Measurements from ENCODE around the genes ORC3 and BACH2.

GRCh38 chr6:87408530-87408975, 781 bp downstream of the CFAP206 start:
- RRBS, result no CpG with 5 or more reads among the region's 22 CpGs

DNA sequence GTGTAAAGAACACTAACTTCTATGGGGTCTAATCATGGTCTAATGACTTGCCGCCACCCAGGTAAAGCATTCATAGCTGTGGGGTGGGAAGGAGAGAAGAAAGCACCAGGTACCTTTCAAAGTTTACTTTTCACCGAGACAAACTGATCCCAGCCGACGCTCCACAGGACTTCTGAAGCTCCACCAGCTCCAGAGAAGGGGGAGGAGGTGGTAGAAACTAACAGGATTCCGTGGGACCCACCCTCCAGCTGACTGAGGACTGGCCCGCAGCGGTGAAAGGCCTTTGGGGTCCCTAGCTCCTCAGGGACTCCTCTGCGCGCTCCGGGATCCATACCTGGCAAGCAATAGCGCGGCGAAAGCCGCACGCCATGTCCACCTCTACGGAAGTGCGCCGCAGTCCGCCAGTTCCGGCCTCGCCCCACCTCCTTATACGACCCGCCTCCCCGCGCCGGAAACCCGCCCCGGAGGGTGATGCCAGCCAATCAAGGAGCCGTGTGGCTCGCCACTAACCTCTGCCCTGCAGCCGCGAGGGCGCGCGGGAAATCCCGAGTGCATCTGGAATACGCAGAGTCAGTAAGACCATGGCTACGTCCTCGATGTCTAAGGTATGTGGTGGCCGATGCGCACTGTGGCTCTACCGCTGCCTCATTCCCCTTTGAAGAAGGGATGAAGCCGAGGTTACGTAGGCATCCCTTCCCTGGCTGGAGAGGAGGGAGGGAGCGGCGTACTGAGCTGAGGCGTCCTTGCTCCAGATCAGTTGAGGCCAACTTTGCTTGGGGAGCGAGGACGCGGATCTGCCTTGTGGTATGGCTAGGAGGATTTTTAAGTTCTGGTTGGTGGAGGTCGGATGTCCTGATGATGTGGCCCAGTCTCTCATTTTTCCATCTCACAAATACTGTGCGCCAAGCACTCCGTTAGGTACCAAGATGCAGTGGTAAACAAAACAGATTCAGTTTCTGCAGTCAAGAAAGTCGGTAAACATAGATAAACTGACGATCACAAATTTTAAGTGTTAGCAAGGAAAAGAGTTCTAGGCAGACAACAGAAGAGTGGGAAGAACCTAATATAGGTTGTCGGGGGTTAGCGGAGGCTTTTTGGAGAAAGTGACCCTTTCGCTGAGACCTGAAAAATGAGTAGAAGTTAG, at the start of gene ORC3:
Gene ORC3, plus strand, starts transcription at position 548 of the 1,144 bp plus-strand sequence.
- RRBS, result 2% methylated on average over 14 of the region's 58 CpGs

DNA sequence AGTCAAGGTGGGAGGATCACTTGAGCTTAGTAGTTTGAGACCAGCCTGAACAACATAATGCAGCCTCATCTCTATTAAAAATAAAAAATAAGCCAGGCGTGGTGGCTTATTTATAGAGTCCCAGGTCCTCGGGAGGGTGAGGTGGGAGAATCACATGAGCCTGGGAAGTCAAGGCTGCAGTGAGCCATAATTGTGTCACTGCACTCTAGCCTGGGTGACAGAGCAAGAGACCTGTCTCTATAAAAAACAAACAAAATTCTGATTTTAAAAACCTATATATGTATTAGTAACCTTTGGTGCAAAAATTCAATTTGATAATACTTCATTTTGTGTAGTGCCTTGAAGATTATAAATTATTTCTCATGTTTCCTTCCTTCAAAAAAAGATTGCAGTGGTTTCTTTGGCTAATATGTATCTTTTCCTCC, 27.6 kb downstream of the ORC3 start:
- RRBS, result no CpG with 5 or more reads among the region's 2 CpGs

DNA sequence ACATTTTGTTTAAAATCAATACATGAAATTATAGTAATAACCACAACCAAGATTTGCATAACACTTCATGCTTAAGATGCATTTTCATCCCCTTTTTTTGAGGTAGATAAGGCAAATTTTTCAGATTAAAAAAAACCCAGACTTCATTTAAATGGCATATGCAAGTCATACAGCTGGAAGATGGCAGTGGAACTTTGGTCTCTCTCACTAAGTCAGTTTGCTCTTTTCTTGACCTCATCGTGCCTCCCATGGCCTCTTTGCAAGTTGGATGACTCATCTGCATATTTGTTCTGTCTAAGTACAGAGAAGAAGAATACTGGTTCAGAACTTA, 12.0 kb upstream of the CNR1 start:
- RRBS, result no CpG with 5 or more reads among the region's 1 CpG

DNA sequence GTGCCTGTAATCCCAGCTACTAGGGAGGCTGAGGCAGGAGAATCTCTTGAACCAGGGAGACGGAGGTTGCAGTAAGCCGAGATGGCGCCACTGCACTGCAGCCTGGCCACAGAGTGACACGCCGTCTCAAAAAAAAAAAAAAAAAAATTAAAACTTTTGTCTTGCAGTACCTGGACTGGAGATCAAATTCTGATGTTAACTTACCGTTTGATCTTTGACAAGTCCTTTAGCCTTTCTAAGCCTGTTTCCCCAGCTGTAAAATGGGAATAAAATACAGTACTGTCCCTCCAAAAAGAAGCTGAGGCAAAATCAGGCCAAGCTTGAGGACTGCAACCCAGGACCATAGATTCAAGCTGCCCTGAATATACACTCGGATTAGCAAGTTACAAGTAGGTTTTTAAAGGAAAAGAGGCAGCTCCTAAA, 1.5 kb upstream of the PNRC1 start:
- RRBS, result no CpG with 5 or more reads among the region's 7 CpGs

- RRBS, result no CpG with 5 or more reads among the region's 3 CpGs
These were observed 13.9 kb upstream of the GABRR2 start for GRCh38 chr6:89328800-89329616.

DNA sequence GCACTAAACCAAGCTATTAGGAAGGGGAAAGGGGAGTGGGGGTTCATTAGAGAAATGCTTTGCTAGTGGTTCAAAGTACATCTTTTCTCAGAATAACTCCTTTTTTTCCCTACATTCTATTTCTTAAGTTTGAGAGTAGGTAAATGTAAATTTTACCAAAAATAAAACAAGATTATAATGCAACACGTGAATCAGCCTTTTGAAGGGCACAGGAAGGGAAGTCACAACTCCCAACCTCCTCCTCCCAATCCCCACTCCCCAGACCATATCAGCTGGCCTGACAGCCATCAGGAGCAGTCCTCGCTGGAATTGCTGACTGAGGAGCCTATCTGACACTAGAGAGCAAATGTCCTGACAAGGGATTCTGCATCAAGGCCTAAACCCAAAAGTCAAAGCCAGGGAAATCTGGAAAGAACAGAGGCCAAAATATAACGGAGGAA, 2.7 kb downstream of the RRAGD start:
- RRBS, result no CpG with 5 or more reads among the region's 3 CpGs

- RRBS, result 2% methylated on average over 14 of the region's 91 CpGs
These were observed 763 bp downstream of the RRAGD start for GRCh38 chr6:89410988-89412032.

DNA sequence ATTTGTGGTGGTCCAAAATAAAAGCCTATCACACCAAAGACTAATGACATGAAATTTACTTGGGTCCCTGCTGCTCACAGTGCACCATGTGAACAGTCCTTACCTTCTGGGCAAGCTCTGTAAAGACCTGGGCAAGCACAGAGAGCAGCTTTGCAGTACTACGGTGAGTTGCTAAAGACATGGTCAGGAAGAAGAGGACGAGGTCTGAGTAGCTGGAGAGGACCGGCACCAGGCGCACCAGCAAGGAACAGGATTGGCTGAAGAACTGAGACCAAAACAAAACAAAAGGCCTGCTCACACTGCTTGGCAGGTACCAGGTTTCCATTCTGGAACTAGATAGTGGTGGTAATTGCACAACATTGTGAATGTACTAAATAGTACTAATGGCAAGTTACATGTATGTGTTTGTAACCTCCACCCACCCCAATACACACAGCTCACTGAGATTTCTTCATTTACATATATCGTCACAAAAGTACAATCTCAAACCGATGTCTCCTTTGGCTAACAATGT, 32.3 kb upstream of the LYRM2 start:
- RRBS, result no CpG with 5 or more reads among the region's 6 CpGs

DNA sequence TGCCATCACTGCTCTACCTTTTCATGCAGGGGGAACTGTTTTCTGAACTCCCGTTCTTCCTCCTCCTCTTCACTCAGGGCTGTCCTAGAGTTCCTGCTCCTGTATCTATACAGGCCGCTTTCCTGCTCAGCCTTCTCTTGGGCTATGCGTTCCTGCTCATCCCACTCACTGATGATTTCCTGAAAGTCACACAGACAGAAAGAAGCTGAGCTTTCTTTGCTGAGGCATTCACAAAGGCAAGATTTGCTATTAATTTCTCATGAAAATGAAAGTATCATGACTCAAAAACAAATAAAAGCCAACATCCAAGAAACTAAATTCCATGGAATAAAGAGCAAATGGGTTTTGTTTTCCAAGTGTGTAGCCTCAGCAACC, 52.1 kb upstream of the LYRM2 start:
- RRBS, result no CpG with 5 or more reads among the region's 3 CpGs

GRCh38 chr6:89950981-89951961, 57.0 kb downstream of the GJA10 start:
- RRBS, result no CpG with 5 or more reads among the region's 35 CpGs

GRCh38 chr6:90009965-90010253, 115.6 kb downstream of the GJA10 start:
- RRBS, result no CpG with 5 or more reads among the region's 2 CpGs

DNA sequence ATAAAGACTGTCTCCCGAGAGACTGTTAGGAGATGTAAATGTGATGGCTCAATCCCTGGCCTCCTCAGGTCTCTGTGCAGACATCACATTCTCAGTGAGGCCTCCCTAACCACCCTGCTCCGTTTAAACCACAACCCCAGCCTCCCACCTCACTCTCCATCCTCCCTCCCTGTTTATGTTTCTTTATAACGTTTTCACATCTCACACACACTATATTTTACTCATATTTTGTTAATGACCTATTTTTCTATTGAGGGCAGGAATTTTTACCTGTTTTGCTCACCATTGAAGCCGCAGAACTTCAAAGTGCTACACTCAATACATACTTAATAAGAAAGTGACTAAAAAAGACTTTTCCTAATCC, 135.0 kb downstream of the GJA10 start:
- RRBS, result no CpG with 5 or more reads among the region's 4 CpGs

- RRBS, result no CpG with 5 or more reads among the region's 5 CpGs
These were observed 187.7 kb downstream of the BACH2 start for GRCh38 chr6:90108856-90109521.

DNA sequence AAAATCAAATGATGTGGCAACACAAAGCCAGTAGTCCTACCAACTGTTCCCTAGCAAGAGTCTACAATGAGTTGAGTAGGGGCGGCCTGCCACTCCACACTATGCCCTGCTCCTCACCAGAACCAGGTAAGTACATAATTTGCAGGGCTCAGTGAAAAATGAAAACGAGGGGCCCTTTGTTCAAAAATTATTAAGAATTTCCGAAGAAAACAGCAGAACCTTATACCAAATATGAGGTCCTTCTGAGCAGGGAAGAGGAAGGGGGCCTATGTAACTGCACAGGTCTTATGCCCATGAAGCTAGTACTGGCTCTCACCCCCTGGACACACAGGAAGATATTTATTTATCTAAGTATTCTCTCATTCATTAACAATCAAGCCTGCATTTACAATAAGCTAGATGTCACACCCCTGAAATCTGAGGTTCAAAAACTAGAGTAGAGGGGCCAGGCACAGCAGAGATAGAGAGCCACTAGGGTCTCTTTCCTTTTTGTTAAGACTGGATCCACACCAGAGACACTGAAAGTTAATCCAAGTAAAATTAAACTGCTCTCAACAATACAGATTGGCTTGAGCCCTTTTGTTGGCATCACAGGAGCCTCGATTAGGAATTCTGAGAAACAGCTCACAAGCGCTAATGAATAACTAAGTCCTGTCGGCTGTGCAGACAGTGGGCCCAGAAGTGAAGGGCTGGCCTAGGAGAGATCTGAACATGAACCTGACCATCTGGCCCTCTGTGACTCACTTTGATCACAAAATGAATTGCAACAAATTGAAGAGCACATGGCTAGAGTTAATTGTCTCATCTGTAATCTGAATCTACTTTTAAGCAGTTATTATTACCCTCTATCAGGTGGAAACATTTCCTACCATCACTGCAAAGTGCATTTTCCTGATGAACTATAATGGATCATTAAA, 3.5 kb downstream of the BACH2 start:
- RRBS, result no CpG with 5 or more reads among the region's 6 CpGs

- RRBS, result under 1% methylated on average over 33 of the region's 100 CpGs
These were observed 622 bp downstream of the BACH2 start for GRCh38 chr6:90295828-90296614.

DNA sequence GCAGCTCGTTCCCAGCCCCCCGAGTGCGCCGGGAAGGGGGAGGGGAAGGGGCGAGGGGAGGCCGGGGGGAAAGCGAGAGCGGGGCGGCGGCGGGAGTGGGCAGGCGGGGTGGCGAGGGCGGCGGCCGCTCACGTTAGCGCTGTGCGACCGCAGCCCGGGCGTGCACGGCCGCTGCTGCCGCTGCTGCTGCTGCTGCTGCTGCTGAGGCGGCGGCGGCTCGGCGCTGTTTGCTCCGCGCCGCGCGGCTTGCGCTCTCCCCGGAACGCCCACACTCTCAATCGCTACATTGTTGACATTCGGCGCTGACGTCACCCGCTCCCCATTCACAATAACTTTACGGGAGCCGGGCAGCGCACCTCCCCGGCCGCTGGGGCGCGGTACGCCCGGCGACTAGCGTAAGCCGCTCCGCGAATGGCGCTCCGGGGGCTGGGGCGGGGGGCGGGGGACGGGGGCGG, at the start of gene BACH2:
Gene BACH2, minus strand, starts transcription at position 229 of the 455 bp plus-strand sequence.
- RRBS, result 2% methylated on average over 40 of the region's 63 CpGs

DNA sequence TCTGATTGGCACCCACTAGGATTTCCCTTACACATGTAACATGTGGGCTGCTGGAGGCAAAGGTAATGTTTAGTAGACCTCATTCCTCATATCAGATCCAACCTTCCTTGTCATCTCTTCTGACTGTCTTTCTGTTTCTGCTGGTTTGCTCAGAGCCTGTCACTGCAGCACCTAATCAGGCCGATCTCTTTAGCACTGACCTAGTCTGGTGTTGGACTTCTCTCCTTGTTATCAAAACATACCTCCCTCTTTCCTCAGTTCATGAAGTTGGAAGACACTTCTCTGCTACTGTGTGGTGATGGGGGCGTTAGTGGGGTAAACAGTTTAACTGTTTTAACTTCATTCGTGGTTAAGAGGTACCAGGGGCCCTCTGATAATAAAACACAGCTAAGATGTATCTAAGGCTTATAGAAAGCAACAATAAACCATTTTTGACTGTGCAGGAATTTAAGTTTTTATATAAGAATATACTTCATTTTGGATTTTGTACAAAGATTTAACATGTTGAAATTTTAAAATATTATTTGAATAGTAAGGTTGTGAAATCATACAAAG, 54.6 kb upstream of the BACH2 start:
- RRBS, result no CpG with 5 or more reads among the region's 3 CpGs

DNA sequence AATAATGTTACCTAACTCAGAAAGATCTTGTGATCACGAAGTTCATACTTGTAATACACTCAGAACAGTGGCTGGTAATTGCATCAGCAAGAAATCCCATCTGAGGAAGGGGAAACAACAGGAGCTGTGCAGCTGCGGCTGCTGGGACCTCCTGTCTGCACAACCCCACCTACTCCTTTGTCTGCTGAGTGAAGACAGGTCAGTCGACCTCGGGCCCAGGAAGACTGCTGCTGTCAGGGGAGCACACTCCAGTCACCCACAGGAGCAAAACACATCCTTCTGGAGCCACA, 90.3 kb downstream of the MAP3K7 start:
- RRBS, result no CpG with 5 or more reads among the region's 4 CpGs

Measured in AG10803 (cell line).